ENCODE results near the gene BTF3.

GRCh38 chr5:72195657-72196431, 88.6 kb downstream of the MAP1B start:
- RRBS = no CpG with 5 or more reads among the region's 22 CpGs
CAGE:
- cytosol, long polyA plus RNA = no peak
- long polyA plus RNA = no peak
- nucleus, long polyA plus RNA = no peak

DNA sequence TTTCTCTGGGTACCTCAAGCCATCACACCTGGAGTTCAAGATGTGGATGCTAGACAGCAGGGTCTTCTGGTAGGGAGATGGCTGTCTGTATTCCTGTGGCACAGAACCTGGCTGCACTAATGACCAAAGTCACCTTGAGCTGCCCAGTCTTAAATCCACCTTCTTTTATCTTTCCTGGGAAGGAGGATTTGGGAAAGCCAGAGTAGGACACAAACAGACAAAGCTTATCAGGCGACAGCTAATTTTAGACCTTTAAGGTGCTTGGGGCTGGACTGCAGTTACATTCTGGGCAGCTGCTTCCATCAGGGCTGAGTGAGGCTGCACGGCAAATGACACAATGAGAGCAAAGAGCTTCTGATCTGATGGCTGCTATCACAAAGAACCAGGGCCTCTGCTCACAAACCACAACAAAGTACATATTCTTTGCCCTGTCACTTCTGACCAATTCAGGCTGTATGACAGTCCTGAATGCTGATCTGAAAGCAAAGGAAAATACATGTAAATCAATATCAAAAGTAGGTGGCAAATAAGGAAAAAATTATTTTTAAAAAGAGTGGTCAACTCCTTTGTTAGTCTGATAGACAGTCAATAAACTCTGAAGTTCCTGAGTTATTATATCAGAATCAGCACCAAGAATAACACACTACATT, 93.1 kb downstream of the MRPS27 start:
- RRBS = no CpG with 5 or more reads among the region's 2 CpGs
CAGE:
- cytosol, long polyA plus RNA = no peak
- long polyA plus RNA = no peak
- nucleus, long polyA plus RNA = no peak

DNA sequence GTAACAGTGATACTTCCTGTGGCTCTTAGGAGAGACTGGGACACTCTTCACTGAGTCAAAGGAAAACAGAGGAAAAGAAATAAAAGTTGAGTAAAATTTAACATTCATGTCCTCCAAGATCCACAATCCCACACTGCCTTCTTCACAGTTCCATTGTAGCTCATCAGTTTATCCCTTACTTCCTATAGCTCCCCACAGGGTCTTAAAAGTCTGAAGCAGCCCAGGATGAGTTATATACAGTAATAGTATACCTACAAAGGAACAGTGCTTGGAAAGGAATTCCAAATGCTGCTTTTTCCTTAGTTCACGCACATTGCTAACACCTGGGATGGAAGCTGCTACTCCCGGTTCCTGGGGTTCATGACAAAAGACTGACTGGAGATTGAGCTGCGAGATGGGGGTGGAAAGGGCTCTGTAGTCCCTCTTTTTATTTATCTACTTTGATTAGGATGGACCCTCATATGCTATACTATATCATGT, 81.4 kb downstream of the MRPS27 start:
- RRBS = no CpG with 5 or more reads among the region's 3 CpGs
CAGE:
- cytosol, long polyA plus RNA = no peak
- long polyA plus RNA = no peak
- nucleus, long polyA plus RNA = no peak

- RRBS = no CpG with 5 or more reads among the region's 6 CpGs
CAGE:
- cytosol, long polyA plus RNA = no peak
- long polyA plus RNA = no peak
- nucleus, long polyA plus RNA = no peak
Measured at GRCh38 chr5:72463931-72464322, 43.3 kb downstream of the ZNF366 start.

GRCh38 chr5:72505438-72505896, 1.7 kb downstream of the ZNF366 start:
- RRBS = no CpG with 5 or more reads among the region's 5 CpGs
CAGE:
- cytosol, long polyA plus RNA = no peak
- long polyA plus RNA = no peak
- nucleus, long polyA plus RNA = no peak

DNA sequence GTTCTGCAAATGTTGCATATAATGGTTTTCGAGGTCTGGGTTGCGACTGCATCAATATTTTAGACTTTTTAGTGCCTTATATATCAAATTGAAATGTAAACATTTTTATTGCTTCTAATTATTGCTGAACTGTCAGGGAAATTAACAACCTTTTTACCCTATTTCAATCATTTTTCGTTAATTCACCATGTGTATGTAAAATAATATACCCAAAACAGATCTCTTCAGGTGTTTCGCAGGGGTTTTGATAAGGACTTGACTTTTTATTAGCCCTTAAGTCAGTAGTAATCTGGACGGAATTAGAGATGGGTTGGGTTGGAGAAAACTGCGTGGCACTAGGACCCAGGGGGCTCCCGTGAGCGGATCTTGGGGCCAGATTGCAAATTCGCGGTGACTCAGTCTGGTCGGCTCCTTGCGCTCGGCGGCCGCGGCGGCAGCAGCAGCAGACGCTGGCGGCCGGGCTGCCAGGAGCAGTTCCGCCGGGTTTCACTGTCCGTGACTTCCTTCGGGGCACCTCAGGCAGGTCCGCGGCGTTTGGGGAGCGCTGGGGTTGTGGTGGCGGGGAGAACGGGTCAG, 31.4 kb downstream of the TNPO1 start:
- RRBS = no CpG with 5 or more reads among the region's 30 CpGs
CAGE:
- cytosol, long polyA plus RNA = start-site peak on the plus strand centred at position 441 of the sequence, 65 bp wide, 269 and 603 reads in 2 replicates
- long polyA plus RNA = start-site peak on the plus strand centred at position 447 of the sequence, 53 bp wide, 236 and 676 reads in 2 replicates
- nucleus, long polyA plus RNA = start-site peak on the plus strand centred at position 408 of the sequence, 77 bp wide, 471 and 195 reads in 2 replicates

- RRBS = no CpG with 5 or more reads among the region's 10 CpGs
CAGE:
- cytosol, long polyA plus RNA = no peak
- long polyA plus RNA = no peak
- nucleus, long polyA plus RNA = no peak
Measured at GRCh38 chr5:72908606-72909893, 46.8 kb upstream of the FCHO2 start.

DNA sequence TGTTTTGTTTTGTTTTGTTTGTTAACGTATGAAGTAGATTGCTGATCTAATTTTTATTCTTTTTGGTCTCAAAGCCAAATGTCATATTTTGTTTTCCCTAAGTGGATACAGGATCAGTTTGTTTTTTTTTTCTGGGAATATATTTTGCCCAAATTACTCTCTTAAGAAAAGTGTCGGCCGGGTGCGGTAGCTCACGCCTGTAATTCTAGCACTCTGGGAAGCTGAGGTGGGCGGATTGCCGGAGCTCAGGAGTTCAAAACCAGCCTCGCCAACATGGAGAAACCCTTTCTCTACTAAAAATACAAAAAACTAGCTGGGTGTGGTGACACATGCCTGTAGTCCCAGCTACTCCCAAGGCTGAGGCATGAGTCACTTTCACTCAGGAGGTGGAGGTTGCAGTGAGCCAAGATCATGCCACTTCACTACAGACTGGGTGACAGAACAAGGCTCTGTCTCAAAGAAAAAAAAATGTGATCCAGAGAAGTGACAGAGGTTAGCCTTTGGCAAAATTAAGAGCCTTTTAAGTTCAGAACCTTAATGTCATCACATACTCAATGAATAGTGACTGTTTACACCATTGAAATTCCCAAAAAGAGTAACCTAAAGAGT, 26.5 kb upstream of the TMEM171 start:
- RRBS = no CpG with 5 or more reads among the region's 8 CpGs
CAGE:
- cytosol, long polyA plus RNA = no peak
- long polyA plus RNA = no peak
- nucleus, long polyA plus RNA = no peak

DNA sequence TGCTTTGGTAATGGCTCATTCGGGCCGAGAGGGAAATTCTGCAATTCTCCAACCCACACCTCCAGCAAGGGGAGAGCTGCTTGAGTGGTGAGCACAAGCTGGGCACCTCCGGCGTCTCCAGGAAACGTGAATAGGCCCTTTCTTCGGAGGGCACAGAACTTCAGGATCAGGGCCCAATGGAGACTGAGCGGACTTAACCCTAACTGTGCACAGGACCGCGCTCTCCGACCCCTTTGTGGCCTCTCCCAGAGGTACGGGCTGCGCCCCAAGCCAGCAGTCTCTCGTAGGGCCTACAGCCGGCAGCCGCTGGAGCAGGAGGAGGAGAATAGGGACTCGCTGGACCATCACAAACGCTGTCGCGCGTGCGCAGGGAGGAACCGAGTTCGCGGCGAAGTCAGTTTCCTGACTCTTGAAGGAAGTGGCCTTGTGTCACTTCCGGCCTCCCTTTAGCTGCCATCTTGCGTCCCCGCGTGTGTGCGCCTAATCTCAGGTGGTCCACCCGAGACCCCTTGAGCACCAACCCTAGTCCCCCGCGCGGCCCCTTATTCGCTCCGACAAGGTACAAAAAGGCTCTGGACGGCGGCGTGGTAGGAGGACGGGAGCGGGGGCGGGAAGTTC, at the start of gene BTF3:
Gene BTF3 (plus strand): TSS at position 443 of the 618 bp plus-strand sequence.
- RRBS = no CpG with 5 or more reads among the region's 42 CpGs
CAGE:
- cytosol, long polyA plus RNA = start-site peak on the plus strand centred at position 452 of the sequence, 55 bp wide, 7,074 and 12,688 reads in 2 replicates
- long polyA plus RNA = start-site peak on the plus strand centred at position 458 of the sequence, 67 bp wide, 6,336 and 13,374 reads in 2 replicates
- nucleus, long polyA plus RNA = start-site peak on the plus strand centred at position 459 of the sequence, 37 bp wide, 1,362 and 1,046 reads in 2 replicates

GRCh38 chr5:73508491-73508923, 10.3 kb downstream of the BTF3 start:
- RRBS = no CpG with 5 or more reads among the region's 26 CpGs
CAGE:
- cytosol, long polyA plus RNA = no peak
- long polyA plus RNA = no peak
- nucleus, long polyA plus RNA = no peak

GRCh38 chr5:73540230-73540681, 25.2 kb downstream of the ANKRA2 start:
- RRBS = no CpG with 5 or more reads among the region's 3 CpGs
CAGE:
- cytosol, long polyA plus RNA = no peak
- long polyA plus RNA = no peak
- nucleus, long polyA plus RNA = no peak

DNA sequence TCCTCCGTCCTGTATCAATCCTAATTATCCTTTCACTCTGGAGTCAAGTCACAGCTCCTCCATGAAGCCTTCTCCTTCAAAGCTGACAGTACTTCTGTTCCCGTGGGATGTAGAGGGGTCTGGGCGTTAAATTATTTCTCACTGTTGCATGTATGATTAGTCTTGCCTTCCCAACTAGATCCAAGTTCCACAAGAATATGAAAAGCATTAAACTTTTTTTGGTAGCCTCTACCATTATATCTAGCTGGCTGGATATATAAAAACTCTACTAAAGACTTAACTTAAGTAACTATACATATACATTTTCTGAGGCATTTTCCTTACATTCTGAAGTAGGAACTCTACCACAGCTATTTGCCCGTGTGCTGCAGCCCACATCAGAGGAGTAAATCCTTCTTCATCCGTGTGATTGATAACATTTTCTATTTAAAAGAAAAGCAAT, 10.3 kb downstream of the ANKRA2 start:
- RRBS = no CpG with 5 or more reads among the region's 5 CpGs
CAGE:
- cytosol, long polyA plus RNA = no peak
- long polyA plus RNA = no peak
- nucleus, long polyA plus RNA = no peak

- RRBS = no CpG with 5 or more reads among the region's 6 CpGs
CAGE:
- cytosol, long polyA plus RNA = no peak
- long polyA plus RNA = no peak
- nucleus, long polyA plus RNA = no peak
Measured at GRCh38 chr5:73653896-73655159, 28.3 kb downstream of the ARHGEF28 start.

DNA sequence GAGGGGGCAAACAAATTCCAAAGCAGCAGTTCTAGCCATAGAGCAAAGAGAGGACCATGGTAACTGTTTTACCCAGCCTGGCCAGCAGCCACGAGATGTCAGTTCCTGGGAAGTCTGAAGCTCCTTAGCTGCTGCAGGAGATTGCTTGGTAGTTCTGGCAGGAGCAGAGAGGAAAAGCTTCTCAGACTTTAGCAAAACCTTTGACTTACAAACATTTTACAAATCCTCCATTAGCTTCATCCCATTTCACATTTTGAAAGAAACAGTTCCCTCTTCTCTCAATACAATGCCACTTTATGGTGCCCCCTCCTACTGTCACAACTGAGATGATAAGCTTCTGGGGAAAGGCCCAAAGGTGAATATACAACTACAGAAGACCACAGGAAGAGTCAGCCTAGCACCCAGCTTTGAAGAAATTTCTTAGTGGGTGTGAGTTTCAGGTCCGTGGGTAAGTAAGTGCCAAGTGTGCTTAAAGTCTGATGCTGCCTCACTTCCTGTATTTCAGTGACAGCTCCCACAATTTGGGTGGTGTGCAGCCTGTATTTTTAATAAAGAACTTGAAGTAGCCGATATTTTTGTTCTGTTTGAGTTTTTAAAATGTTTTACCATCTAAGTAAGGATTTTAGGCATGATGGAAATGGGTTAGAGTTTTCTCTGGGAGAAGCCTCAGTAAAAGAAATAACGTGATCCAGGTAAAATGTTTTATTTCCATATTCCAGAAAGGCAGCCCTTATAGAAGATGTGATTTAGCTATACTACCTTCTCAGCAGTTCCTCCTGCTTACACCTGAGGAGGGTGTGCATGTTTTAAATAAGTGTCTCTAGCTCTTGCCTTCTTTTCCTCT, 68.1 kb downstream of the ARHGEF28 start:
- RRBS = no CpG with 5 or more reads among the region's 4 CpGs
CAGE:
- cytosol, long polyA plus RNA = no peak
- long polyA plus RNA = no peak
- nucleus, long polyA plus RNA = no peak

DNA sequence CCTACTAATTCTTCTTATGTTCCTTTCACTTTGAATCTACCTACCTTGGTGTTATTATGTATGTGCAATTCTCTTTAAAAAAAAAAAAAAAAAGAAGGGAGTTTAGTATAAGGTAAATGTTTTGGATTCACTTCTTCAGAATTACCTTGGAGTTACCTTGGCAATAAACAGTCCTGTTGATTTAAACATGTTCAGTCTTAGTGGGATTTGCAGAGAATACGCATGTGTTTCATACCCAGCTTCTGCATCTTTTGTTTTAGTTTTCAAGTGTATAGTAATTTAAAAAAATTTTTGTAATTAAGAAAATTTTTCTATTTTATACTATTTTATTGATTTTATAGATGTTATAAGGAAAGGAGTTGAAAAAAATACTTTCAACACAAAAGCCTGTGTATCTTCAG, 187.8 kb downstream of the ARHGEF28 start:
- RRBS = no CpG with 5 or more reads among the region's 1 CpG
CAGE:
- cytosol, long polyA plus RNA = no peak
- long polyA plus RNA = no peak
- nucleus, long polyA plus RNA = no peak

GRCh38 chr5:74192790-74193242, 447.7 kb downstream of the ENC1 start:
- RRBS = no CpG with 5 or more reads among the region's 8 CpGs
CAGE:
- cytosol, long polyA plus RNA = no peak
- long polyA plus RNA = no peak
- nucleus, long polyA plus RNA = no peak

DNA sequence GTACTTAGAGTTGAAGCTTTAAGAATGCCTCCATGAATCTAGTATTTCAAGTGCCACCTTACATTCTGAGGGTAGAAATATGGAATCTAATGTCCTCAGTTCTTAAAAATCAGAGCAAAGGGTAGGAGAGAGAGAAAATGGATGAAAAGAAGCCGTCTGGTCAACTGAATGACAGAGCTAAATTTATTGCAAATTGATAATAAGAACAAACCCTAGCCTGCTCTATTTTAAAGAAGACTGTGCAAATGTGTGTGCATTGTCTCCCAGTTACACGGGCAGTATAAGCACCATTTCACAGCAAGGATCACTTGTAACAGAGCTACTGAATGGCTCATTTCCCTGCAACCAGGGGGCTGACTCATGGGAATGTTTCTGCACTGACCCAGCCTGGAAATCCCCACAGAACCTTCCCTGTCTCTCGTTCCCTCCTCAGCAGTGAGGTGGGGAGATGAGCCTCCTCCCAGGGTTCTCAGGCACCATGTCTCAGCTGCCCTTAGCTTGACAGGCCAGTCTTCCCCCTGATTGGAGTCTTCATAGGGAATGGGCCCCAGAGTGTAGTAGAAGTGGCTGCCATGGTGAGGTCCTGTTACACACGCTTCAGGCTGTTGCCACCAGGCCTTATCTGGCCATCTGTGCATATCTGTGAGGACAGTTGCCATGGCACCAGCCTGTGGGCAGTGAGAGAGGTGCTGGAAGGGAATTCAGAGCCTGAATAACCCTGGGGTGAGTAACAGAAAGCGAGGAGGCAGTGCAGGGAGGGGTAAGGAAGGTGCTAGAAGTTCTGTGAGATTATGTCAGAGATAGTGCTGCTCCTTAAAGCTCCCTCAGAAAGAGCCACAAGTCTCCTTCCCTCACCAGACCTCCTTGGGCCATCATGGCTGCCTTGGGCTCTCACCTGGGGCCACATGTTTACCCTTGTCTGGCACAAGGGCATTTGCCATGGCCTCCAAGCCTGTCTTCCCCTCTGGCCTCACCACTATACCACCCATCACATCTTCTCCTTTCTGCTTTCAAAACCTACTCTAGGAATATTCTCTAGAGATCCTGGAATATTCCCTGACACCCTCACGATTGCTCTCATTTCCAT, 324.4 kb downstream of the ENC1 start:
- RRBS = no CpG with 5 or more reads among the region's 6 CpGs
CAGE:
- cytosol, long polyA plus RNA = no peak
- long polyA plus RNA = no peak
- nucleus, long polyA plus RNA = no peak

DNA sequence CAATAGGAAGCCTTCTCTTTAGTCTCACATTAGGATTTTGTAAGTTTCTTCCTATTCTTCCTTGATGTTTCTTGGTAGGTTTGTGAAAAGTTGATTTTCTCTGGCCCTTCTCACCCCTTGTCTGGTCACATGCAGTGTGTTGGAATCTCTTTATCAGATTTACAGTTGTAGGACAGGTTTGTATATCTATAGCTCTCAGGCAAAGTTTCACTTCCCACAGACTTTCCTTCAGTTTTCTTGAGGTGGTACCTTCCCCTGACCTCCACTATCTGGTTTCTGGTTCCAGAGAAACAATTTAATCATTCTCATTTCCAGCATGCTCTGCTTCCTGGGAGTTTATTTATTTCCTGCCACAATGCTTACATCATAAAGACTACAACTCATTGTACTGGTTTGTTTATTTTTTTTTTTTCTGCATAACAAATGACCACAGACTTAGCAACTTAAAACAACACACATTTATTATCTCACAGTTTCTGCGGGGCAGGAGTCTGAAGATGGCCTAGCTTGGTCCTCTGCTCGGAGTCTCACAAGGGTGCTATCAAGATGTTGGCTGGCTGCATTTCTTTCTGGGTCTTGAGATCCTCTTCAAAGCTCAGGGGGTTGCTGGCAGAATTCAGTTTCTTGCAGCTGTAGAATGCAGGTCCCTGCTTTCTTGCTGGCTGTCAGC, 247.8 kb downstream of the ENC1 start:
- RRBS = no CpG with 5 or more reads among the region's 2 CpGs
CAGE:
- cytosol, long polyA plus RNA = no peak
- long polyA plus RNA = no peak
- nucleus, long polyA plus RNA = no peak

GRCh38 chr5:74576798-74577501, 63.6 kb downstream of the ENC1 start:
- RRBS = no CpG with 5 or more reads among the region's 7 CpGs
CAGE:
- cytosol, long polyA plus RNA = no peak
- long polyA plus RNA = no peak
- nucleus, long polyA plus RNA = no peak

DNA sequence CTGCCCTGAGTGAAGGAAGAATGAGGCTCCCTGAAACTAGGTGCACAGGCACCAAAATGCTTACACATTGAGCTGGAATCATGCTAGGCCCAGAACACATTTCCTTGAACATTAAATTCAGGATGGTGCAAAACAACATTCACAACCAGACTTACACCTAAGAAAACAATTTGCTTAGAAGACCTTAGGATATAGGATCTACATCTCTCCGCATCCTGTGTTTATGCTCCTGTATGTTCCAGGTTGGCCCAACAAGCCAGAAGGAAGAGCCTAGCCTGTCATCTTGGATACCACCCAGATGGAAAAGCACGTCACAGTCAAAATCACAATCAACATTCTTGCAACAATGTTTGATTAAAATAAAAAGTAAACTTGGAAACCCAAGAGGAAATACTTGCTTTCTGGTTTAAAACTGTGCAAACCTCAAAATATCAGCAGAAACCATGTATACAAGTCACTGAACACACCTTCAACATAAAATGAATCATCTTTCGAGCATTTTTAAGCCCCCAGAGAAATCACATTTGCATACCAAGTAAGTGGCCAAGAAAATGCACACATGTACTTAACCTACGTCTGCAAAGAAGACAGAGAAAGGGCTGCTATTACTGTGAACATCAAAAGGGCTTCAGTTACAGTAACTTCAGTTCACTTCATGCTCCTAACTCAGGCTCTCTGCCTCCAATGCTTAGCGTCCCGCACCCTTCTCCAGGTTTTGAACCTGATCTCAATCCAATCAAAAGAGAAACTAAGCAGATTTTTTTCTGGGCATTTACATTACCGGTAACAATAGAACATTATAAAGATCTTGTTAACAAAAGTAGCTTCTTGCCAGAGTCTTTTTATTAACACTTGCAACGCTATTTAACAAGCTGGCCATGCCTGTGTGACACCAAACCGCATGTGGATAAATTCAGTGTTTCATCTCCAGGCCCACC, 1.5 kb downstream of the ENC1 start:
- RRBS = no CpG with 5 or more reads among the region's 9 CpGs
CAGE:
- cytosol, long polyA plus RNA = no peak
- long polyA plus RNA = no peak
- nucleus, long polyA plus RNA = no peak

All from IMR-90 (cell line).